ENCODE results near the genes TRIM61 and GK3.

DNA sequence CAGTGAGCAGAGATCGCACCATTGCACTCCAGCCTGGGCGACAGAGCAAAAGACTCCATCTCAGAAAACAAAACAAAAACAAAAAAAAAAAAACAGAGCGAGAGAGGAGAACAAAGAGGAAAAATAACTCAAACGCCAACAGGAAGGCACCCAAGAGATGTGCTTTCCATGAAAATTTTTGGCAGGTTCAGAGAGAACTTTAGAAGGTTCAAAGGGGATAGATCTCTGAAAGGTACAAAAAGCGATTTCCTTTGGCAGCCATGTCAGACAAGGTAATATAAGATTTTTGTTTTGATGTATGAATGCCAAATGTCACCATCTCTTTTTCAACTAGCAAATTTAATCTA, 11.9 kb downstream of the NAF1 start:
- RRBS, result no CpG with 5 or more reads among the region's 5 CpGs

- RRBS, result no CpG with 5 or more reads among the region's 18 CpGs
Measured at GRCh38 chr4:163493966-163494342, 536 bp upstream of the TMA16 start.

- RRBS, result no CpG with 5 or more reads among the region's 1 CpG
Measured at GRCh38 chr4:163495842-163496507, 1.5 kb downstream of the TMA16 start.

GRCh38 chr4:164977229-164978041, at the start of gene TRIM61:
Gene TRIM61, minus strand, starts transcription at chr4:164977657.
- RRBS, result no CpG with 5 or more reads among the region's 25 CpGs

GRCh38 chr4:165206910-165207199, 506 bp upstream of the KLHL2 start:
- RRBS, result no CpG with 5 or more reads among the region's 3 CpGs

GRCh38 chr4:165215137-165215650, 7.8 kb downstream of the KLHL2 start:
- RRBS, result no CpG with 5 or more reads among the region's 2 CpGs

DNA sequence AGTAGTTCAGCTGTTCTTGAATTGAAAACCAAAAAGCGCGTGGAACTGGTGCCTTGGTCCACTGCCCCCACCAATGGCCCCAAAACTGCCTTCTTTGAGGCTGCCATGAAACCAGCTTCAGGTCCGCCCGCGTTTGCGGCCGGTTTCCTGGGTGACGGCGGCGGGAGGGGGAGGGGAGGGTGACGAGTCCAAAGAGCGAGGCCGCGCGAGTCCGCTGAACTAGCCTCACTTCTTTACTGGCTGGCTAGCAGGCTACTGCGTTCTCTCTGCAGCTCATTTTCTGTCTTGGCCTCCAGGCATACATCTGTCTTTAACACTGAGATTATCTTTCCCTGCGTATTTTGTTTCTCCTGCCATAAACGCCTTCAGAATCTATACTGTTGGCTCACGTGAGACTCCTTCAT, at the start of gene GK3:
TSS of gene GK3 (minus strand) at position 166 of the 404 bp plus-strand sequence.
- RRBS, result no CpG with 5 or more reads among the region's 20 CpGs

DNA sequence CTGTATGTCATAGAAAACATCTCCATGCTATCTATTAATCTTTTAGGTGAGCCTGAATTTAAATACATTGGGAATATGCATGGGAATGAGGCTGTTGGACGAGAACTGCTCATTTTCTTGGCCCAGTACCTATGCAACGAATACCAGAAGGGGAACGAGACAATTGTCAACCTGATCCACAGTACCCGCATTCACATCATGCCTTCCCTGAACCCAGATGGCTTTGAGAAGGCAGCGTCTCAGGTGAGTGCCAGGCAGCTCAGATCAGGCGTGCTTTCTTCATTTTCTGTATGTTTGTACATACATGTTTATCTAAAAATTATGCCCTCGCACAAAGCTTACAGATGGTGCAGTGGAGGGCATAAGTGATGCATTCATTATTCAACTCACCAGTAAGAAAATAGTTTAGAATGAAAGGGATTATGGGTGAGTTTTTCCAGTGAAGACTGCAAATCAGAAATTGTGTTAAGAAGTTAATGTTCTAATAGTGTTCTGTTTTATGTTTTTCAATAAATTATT, 85.6 kb downstream of the CPE start:
- RRBS, result no CpG with 5 or more reads among the region's 7 CpGs

DNA sequence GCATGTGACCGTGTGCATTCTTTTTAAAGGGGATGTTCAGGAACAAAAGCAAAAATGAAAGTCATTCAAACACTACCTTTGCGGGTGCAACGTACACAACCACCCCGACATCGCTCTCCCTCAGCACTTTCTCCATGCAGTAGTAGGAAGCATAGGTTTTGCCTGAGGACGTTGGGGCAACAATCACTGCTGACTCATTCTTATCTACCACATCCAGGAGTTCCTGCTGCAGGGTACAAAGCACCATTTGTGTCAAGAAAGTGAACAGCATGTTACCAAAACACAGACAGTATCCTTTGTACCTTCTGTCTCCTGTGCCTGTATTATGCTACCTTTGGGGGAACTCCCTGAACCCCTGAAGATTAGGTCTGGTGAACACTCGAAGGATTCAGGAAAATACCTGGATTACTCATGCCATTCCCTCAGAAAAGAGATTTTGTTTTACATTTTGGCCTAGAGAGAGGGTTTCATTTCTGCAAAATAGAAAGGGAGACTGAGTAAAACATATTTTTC, 58.6 kb downstream of the DDX60L start:
- RRBS, result no CpG with 5 or more reads among the region's 7 CpGs

DNA sequence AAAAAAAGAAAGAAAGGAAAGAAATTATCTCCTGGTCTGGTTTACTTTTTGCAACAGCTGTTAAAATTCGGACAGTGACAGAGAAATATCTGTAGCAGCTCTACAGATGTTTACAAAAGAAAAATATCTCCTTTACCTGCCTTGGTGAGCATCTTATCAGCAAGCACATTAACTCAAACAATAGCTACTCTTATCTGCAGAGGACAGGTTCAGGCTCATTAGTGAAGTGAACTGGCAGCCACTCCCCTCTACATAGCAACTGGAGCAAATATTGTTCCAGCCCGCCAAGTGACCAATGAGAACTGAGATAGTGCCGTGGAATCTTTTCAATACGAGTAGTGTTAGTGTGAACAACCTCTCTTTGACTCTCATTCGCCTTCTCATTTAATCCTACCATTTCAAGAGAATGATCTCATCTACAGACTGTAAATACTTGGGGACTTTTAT, 72.2 kb downstream of the PALLD start:
- RRBS, result no CpG with 5 or more reads among the region's 5 CpGs

- RRBS, result no CpG with 5 or more reads among the region's 7 CpGs
Measured at GRCh38 chr4:168636414-168637385, 139.8 kb downstream of the PALLD start.

DNA sequence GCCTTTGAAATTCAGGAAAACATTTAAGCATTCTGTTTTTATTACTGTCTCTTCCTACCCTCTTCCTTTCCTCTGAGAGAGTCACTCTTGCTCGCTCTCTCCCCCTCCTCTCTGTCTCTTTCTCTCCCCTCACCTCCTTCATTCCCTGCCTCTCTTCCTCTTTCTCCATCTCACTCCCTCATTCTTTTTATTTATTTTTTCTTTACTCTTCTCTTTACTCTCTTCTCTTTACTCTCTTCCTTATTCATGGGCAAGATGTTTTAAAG, 197.4 kb downstream of the PALLD start:
- RRBS, result no CpG with 5 or more reads among the region's 1 CpG

GRCh38 chr4:168722890-168723507, 226.1 kb downstream of the PALLD start:
- RRBS, result no CpG with 5 or more reads among the region's 3 CpGs

DNA sequence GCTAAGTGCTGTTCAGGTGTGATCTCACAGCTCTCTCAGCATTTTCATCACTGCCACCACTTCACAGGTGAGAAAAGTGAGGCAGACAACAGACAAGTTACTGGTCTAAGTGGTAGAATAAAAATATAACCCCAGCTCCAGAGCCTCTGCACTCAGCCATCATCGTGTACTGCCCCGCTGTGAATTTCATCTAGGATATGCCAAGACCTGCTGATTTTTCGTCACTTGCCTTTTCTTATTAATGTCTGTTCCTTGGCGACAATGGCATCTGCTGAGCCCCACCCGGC, 236.6 kb downstream of the CBR4 start:
- RRBS, result no CpG with 5 or more reads among the region's 5 CpGs

- RRBS, result no CpG with 5 or more reads among the region's 6 CpGs
Measured at GRCh38 chr4:168789848-168790318, 220.2 kb downstream of the CBR4 start.

DNA sequence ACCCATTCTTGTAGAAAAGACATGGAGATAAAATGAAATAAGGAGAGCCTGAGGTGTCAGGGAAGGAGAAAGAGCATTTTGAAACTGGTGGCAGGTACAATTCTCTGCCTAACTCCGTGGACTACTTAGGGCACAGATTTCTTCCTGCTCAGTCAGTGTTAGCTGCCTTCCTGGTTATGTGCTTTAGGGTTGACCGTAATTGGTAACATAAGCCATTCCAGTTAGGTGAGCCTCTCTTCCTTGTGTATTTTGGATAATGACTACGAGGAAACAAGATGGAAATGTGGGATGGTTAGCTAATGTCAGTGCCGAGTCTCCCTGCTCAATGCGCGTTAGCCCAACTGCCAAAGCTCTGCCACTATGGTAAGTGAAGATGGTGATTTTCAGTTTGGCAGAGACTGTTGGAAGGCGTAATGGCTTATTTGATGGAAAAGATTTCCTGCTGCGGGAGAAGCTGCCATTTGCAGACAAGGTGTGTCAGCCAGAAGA, 174.1 kb downstream of the CBR4 start:
- RRBS, result no CpG with 5 or more reads among the region's 8 CpGs

- RRBS, result no CpG with 5 or more reads among the region's 3 CpGs
Measured at GRCh38 chr4:168839614-168840125, 170.4 kb downstream of the CBR4 start.

GRCh38 chr4:168857886-168858580, 152.0 kb downstream of the CBR4 start:
- RRBS, result no CpG with 5 or more reads among the region's 5 CpGs

- RRBS, result no CpG with 5 or more reads among the region's 5 CpGs
Measured at GRCh38 chr4:168890673-168891292, 119.3 kb downstream of the CBR4 start.

DNA sequence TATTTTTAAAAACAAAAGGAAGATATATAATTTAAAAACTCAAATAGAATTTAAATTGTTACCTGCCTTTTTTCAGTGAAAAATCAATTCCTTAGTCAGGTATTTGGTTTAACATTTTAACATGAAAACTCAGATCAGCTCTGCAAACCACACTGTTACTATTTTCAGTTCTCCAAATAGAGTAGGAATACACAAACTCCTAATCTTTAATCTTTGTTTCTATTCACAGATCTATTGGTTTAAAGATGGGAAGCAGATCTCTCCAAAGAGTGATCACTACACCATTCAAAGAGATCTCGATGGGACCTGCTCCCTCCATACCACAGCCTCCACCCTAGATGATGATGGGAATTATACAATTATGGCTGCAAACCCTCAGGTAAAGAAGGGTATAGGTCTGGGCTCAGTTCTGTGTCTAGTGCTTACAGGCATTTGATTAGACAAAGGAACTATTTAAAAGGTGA, 106.5 kb downstream of the CBR4 start:
- RRBS, result no CpG with 5 or more reads among the region's 1 CpG

All from iris pigment epithelial cell (primary cell).